Fibroblast of the aortic adventitia (primary cell): Measurements from ENCODE around the genes AKR1C2, RBM17 and PFKFB3.

GRCh38 chr10:4651730-4651991 is 174.3 kb upstream of the AKR1E2 start:
- CAGE, long polyA plus RNA, result no peak

DNA sequence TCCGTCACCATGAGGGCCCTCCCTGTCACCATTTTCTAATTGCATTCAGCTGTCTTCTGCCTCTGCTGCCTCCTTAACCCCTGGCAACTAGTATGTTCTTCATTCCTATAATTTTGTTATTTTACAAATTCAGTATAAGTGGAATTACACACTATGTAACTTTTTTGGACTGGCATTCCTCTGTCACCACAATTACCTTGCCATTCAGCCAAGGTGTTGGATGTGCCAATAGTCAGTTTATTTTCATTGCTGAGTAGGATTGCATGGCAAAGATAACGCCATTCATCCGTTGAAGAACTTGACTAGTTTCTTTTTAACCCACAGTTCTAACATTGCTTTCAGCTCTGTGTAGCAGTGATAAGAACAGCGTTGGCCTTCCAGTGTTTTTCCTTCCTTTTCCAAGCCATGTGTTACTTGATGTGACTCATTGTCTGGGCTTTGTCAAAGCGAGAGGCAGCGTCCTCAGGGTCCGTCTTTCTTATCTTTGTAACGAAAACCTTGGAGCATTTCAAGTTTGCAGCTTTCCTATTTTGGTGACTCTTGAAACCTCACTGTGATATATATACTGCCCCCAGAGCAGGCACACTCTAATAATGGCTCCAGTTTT is 41.5 kb downstream of the AKR1E2 start:
- CAGE, long polyA plus RNA, result no peak

DNA sequence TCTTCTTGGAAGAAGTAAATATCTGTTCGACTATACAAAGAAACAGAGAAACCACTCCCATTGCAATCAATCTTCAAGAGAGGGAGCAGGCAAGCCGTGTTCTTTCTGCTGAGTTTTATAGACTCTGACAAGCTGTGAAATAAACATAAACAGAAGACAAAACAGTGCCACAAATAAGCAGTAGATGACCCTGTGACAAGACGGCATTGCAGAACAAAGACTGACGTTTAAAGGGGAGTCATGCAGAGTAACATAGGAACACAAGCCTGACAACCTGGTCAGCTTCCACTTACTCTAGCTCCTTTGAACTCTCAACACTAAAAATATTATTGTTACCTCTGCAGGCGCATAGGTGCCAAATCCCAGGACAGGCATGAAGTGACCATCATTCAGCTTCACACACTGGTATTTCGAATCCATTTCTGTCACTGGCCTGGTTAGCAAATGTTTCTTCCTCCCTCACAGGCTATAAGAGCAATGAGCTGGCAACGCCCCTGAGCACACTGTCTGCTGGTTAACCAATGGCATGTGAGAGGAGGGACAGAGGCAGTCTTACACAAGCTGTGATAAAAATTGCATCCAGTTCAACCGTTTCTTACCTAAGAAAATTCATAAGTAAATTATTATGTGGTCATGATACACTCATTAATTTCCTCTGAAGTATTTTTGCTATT is at the start of gene AKR1C2:
AKR1C2 (minus strand) TSS at position 442 of the 674 bp plus-strand sequence.
- CAGE, long polyA plus RNA, result no peak

GRCh38 chr10:5041205-5041789 is 37.6 kb upstream of the AKR1C2 start:
- CAGE, long polyA plus RNA, result no peak

GRCh38 chr10:5404309-5404653 is 347 bp downstream of the TUBAL3 start:
- CAGE, long polyA plus RNA, result no peak

DNA sequence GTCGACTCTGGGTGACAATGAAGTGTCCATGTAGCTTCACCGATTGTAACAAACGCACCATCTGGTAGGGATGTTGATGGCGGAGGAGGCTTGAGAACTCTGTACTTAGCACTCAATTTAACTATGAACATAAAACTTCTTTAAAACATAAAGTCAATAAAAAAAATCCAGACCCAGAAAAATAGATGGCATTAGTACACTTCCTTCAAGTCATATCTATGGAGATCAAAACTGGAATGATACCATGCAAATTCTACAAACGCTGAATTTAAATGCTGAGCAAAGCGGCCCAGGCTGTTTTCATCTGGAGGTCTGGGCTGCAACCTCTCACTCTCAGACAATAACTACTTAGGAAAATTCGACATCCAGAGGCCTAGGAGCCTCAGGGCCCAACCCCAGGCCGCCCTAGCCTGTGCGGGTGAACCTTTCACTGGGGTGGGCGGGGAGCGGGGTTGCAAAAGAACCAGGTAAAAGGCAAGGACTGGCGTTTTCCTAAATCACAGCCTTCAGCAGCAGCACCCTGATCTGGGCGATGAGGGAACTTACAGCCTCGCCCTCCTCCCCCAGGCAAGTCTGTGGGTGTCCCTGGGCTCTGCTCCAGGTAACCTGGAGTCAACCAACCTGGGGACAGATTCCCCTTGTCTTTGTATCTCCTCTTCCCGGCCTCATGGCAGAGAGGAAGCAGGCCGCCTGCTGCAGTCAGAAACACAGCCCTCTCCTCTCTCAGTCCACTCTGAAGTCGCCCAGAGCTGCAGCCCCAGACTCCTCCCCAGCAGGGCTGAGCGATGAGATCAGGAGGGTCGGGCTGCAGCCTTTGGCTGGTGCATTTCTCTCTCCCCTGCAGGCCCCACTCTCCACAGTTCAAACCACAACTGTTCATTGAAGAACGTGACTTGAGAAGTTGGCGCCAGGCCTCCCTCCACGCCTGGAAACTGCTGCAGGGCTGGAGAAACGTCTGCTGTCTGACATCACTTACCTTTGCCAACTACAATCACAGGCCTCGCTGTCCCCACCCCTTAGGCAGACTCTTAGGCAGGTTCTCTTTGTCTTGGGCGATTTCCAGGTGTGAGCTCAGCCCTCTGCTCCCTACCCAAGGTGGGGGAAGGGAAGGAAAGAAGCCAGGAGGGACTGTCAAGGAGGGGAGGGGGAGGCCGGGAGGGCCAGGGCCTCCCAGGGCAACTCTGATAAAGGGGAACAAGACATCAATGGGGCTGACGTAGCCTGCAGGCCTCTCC is 33.2 kb downstream of the CALML5 start:
- CAGE, long polyA plus RNA, result no peak

- CAGE, long polyA plus RNA, result no peak
These were observed 4.2 kb upstream of the CALML5 start for GRCh38 chr10:5503436-5504038.

- CAGE, long polyA plus RNA, result no peak
These were observed 29.2 kb downstream of the CALML3 start for GRCh38 chr10:5553785-5554442.

- CAGE, long polyA plus RNA, result no peak
These were observed 57.3 kb downstream of the ASB13 start for GRCh38 chr10:5609145-5609539.

DNA sequence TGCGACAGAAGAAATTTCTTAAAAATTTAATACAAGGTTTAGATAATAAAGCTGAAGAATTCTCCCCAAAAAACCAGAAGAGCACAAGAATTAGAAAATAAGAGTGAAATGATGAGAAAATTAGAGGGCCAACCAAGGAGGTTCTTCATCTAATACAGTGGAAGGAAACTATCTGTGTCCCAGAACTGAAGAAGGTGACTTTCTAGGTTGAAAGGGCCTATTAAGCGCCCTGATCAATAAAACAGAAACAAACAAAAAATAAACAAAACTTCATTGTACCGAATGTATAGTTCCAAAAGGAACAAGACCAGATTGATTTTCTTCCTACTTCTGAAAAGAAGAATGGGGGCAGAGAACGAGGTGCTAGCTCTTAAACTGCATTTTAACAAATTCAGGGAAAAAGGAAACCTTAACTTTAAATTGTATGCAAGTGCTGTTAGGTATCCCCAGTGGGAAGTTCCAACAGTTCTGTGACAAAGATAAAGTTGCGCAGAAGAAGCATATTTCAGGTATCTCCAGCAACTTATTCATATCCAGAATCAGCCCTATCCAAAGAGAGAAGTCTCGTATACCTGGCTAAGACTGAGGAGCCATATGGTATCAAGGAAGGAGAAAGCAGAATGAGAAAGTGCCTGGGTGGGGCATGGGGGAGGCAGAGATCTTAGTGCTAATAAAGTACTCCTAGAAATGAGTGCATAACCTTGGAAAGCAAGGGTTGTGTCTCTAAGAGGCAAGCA is 12.4 kb downstream of the TASOR2 start:
- CAGE, long polyA plus RNA, result no peak

GRCh38 chr10:5773783-5773991 is 39.5 kb downstream of the GDI2 start:
- CAGE, long polyA plus RNA, result no peak

GRCh38 chr10:5774359-5775064 is 38.7 kb downstream of the GDI2 start:
- CAGE, long polyA plus RNA, result no peak

DNA sequence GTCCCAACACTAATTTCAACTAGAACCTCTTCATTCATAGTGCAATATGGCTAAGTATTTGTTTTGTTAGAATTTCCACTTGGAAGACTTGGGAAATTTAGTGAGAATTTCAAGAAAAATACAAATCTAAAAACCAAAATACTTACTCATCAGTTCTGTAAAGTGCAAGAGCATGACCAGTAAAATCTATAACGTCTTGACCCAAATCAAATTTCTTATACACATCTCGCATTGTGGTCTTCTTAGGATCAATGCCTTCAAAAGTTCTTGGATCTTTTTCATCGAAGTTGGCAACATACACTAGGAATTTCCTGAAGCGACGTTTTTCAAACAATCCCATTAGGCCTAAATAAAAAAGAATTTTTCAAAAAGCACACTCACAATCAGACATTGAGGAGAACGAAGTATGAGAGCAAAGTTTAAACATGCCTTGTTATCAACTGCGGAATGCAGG is 27.5 kb downstream of the GDI2 start:
- CAGE, long polyA plus RNA, result no peak

DNA sequence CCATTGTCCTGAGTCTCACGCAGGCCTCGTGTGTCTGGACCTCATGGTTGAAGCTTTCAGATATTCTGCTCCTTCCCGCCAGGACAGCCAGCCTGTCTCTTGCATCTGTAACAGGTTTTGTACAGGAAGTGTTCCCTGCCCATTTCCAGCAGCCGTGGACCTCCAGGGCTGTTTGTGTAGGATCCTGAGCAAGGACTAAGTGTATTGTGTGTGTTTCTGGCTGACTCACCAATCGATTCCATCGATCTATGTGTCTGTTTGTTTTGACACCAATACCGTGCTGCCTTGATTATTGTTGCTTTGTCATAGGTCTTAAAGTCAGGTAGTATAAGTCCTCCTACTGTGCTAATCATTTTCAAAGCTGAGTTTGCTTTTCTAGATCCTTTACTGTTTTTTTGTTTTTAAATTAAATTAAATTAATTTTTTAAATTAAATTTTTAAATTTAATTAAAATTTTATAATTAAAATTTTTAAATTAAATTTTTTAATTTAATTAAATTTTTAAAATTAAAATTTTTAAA is 8.5 kb downstream of the IL15RA start:
- CAGE, long polyA plus RNA, result no peak

DNA sequence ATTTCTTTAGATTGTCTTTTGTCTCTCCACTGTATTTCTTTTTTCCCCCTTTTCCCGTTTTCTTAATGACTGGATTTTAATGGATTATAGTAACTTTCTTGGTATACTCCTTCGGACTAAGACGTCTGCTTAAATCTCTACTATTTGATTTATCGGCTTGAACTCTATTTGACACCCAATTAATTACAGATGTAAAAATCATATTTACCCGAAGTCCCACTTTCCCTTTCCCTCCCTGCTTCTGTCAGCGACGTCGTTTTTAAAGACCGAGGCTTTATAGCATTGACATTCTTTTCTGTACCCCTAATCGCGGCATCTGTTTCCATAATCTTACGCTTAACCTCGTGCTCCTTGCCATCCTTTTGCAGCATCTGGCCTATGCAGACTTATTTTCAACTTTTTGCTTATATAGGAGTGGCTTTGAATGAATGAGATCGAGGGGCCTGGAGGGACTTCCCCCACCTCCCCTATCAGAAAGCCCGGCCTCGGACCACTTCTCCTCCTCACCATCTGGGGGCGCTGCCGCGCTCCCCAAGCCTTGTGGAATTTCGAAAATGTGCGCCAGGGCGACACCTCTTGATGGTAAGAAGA is 432 bp upstream of the RBM17 start:
- CAGE, long polyA plus RNA, result no peak

DNA sequence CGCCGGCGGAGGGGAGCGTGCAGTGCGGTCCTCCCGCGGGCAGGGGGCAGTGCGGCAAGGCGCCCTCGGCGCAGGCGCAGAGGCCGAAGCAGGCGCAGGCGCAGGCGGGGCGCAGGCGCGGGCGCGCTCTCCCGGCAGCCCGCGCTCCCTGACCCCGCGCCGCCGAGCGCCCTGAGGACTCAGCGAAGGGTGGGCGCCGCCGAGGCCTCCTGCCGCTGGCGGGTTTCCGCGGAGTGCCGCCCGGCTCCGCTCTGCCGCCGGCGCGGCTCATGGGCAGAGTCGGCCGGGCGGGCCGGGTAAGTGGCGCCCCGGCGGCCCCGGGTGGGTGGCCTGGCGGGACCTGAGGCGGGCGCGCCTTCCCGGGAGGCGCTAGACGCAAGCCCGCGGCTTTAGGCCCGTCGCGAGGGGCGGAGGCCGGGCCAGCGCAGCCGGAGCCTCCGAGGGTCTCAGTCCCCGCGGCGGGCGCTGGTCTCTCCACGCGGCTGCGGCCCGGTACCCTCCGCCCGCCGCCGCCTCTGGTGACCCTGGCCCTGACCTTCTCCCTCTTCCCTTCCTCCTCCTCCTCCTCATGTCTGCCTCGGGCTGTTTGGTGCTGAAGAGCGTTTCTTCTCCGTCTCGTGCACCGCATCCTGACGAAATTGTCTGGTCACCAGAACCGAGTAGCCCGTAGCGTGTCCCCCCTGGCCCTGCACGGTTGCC is at the start of gene RBM17:
RBM17 (plus strand) TSS at position 137 of the 699 bp plus-strand sequence.
- CAGE, long polyA plus RNA, result no peak

GRCh38 chr10:6120040-6120530 is 31.3 kb downstream of the RBM17 start:
- CAGE, long polyA plus RNA, result no peak

GRCh38 chr10:6141060-6142008 is 52.5 kb downstream of the RBM17 start:
- CAGE, long polyA plus RNA, result no peak

GRCh38 chr10:6145039-6145635 is 56.3 kb downstream of the RBM17 start:
- CAGE, long polyA plus RNA, result no peak

- CAGE, long polyA plus RNA, result no peak
These were observed at the start of gene PFKFB3 for GRCh38 chr10:6202559-6203465. TSS of gene PFKFB3 (plus strand) at chr10:6202932.